Pulmonary artery (tissue), 1 donor: ENCODE measurements around a stretch of chr13.

DNA sequence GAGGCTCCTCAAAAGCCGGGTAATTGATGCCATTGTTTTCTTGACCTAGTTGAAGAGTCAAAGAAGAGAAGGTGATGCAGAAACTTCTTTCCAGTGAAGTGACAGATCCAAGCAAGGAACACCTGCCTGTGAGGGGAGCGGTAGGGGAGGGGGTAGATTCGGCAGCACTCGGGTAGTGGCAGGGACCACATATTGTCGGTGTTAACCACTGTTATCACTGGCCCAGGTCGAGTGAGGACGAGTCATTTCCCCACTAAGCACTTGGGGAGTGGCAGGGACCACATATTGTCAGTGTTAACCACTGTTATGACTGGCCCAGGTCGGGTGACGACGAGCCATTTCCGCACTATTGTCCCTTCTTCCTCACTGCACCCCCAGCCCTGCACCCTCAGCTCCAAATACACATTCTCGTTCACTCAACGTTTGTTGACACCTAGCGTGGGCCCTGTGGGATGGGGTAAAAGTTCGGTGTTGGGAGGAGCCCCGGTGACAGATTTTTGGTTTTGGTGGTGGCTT is 520 bp upstream of the CLN5 start:
- PRO-cap = no peak

- PRO-cap = no peak
These were observed 8.4 kb downstream of the FBXL3 start for GRCh38 chr13:77018512-77018988.

DNA sequence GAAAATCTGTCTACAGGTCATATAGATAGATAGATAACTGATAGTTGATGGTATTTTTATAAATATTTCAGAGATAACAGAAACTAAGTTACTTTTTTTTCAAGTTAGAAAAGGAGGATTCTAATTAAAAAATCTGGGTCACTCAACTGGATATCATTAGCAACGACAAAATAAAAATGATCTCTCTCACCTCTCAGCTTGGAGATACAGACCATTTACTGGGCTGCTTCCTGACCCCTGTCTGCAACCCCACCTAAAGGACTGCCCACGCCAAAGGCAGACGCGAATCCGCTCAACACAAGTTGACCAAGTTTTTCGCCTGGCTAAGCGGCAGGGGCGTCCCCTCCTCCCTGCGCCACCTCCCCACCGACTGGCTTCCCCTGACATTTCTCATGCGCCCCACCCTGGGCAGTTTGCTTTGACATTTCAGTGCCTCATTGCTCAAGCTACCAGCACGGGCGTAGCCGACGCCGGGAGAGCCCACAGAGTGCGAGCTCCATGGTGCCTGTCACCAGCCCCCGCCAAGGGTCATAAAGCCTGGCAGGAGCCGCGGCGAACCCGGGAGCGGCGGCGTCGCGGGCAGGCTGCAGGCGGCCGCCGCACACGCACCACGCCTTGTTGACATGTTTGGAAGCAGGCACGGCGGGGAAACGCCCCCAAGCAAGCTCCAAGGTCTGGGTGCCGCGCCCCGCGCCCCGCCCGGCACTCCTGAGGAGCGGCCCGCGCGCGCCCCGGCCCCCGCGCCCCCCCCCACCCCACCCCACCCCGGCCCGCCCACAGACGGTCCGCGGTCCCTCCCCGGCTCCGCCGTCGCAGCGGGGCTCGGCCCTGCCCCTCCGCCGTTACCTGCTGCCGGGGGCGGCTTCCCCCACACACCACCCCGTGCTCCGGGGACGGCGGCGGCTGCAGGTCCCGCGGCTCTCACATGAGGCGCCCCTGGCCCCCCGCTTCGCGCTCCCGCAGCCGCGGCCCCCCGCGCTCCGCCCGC is 684 bp downstream of the FBXL3 start:
- PRO-cap = bidirectional peak, plus-strand start at position 429 of the sequence, minus-strand start at position 357 of the sequence; bidirectional peak, plus-strand start at position 779 of the sequence, minus-strand start at position 707 of the sequence

GRCh38 chr13:77068492-77068857 is 41.5 kb upstream of the FBXL3 start:
- PRO-cap = no peak

DNA sequence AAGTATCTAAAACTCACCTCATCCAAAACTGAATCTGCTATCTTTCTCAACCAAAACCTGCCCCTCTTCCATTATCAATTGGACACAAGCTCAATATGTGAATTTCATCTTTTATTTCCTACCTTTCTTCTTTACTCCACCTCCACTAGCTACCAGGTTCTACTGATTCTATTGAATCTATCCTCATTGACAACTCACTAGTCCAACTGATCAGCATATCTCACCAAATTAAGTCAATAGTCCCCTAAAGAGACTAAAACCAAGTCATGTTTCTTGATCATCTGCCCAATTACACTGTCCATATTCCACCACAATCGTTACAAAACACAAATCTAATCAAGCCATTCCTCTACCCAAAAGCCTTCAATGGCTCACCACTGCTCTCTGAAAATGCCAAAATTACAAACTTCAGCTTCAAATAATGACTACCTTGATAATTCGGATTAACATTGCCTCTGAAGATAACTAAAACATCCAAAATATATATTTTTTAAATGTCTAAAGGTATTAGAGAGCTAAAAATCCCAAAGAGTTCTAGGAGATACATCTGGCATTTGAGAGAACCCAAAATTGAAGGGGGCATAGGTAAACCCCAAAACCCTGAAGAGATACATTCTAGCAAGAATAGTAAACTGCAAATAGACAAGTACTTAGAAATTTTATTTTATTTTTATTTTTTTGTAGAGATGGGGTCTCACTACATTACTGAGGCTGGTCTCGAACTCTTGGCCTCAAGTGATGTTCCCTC is 122.9 kb upstream of the FBXL3 start:
- PRO-cap = no peak

GRCh38 chr13:77325678-77325885 is 1.3 kb downstream of the MYCBP2 start:
- PRO-cap = no peak

DNA sequence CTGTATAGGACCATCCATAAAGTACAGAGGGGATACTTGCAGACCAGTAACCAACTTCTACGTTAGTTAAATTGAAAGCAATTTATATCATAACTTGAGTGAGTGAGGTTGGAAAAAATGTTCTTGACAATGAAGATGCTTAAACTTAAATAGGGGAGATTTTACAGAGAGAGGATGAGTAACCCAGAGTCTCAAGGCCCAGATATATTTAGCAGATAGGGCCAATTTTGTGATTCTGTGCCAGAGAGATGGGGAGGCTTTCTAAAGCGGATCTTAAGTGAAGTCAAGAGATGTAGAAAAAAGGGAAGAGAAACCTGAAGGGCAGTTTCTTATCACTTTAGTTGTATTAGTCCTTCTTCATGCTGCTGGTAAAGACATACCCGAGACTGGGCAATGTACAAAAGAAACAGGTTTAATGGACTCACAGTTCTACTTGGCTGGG is 102.3 kb upstream of the MYCBP2 start:
- PRO-cap = no peak

DNA sequence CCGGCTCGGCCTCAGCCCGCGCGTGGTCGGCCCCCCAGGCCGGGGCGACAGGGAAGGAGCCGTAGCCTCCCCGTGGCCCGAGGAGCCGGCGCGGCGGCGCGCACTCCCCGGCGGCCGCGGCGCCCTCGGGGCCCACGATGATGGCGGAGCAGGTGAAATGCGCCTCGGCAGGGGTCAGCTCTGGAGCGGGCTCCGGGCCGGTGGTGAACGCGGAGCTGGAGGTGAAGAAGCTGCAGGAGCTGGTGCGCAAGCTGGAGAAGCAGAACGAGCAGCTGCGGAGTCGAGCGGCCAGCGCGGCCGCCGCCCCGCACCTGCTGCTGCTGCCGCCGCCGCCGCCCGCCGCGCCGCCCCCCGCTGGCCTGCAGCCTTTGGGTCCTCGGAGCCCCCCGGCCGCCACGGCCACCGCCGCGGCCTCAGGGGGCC is 301 bp downstream of the SLAIN1 start:
- PRO-cap = no peak

GRCh38 chr13:77746279-77746725 is 48.8 kb downstream of the SLAIN1 start:
- PRO-cap = no peak

DNA sequence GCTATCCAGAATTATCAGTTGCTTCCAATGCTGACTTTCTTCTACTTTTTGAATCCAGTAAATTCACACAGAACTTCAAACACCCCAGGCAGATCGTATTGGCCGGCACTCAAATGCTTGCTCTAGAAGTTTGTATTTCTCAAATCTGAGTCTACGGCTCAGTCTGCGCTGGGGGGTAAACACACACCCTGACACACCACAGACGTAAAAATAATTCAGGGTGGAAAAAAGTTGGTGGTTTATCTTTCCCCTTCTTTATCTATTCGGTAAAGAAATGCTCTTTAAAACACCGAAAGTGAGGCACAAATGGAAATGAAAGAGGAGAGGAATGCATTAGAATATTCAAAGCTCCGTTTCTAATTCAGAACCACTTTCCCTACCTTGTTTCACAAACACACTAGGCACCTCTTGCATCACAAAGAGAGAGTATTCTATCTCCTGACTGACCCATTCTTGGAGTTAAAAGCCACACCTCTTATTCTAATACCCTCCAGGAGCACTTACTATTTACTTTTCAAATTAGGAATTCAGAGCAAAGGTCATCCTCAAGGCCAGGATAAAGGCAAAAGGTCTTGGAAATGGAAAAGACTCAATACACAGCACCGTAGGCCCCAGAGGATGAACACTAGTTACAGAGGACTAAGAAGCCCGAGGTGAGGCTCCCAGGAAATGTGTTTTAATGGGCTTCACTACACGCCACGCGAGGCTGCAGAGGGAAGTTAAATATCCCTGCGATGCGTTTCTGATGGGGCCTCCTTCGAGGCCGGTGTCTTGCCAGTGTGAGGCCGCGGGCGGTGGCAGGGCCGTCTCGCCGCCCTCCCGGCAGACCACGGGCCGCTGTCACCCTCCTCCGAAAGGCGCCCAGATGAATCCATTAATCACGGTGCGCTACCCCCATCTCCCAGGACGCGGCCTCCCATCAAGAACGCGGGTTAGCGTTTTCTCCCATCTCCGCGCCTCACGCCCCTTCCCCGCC is 673 bp downstream of the OBI1 start:
- PRO-cap = no peak

DNA sequence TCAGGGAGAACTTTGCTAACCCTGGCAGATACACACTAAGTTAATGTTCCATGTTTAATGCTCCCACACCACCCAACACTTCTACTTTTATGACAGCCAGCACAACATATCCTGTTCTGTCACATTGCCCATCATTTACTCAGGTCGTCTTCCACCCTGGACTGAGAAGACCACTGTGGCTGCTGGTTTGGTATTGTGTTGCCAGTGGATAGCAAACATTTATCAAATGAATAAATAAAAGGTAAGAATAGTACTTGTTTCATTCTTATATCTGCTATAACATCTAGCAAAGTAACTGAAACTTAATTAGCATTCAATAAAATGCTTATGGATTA is 164.2 kb downstream of the RBM26 start:
- PRO-cap = no peak

DNA sequence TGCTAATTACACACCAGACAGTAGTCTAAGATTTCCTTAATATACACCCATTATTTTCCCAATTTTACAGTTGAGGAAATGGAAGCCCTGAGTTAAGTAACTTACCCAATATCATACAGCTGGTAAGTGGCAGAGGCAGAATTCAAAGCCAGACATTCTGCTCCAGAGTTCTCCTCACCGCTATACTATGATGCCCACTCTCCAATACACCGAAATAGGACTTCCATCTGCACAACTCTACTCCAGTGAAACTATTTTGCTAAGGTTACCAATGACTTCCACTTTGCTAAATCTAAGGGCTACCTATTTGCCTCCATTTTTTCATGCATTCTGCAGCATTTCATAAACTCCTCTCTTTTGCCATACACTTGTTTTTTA is 2.5 kb downstream of the RBM26 start:
- PRO-cap = no peak

DNA sequence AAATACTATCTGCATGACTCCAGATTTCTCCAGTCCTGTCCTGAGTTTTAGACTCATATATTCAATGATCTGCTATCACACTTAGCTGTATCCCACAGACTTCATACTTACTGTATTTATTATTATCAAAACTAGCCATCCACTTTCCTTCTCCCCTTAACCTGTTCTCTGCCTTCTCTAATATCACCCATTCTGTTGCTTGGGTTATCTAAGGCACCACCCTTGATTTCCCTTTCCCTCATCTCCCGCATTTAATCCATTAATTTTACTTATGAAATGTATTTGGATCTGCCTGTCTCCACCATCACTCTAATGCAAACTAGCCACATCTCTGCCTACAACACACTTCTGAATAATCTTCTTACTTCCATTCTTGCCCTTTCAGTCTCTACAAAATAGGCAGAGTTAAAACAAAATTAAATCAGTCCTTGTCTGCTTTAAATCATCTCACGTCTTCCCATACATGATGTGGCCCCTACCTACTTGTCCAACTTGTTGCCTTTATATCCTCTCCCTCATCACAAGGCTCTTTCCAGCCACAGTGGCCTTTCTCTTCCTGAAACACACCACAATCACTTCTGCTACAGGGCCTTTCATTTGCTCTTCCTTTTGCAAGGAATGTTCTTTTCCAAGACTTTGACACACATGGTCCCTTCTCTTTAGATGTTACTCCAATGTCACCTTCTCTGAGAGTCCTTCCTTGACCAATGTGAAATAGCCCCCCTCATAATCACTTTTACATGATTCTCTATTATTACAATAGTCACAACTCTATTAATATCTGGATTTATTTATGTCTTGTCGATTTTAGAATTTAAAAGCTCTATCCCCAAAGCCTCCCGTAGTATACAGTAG is 1.8 kb downstream of the RBM26 start:
- PRO-cap = no peak

GRCh38 chr13:80010188-80010818 is 330.6 kb downstream of the SPRY2 start:
- PRO-cap = no peak

- PRO-cap = unidirectional peak, plus-strand start at chr13:80339708
These were observed 1.4 kb downstream of the SPRY2 start for GRCh38 chr13:80339526-80339825.

DNA sequence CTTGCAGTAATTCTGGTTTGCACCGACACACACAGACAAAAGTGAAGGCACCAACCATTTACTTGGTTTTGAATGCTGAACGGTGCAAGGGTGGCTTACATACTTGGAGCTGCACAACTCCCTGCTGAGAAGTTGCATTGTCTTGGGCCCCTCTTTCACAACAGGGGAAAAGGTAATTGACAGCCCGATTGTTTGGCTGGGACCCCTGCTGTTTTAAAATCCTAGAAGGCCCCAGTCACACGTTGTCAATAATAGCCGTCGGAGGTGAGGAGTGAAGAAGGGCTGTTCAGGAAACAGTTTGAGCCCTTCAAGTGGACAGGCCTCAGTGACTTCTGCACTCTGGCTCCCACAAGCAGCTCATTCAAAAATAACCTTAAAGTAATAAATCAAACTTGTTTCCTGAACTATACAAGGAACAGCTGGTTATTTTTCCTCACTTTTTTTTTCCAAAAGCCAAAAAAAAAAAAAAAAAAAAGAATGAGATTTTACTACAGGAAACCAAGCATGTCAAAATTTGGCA is 18.9 kb upstream of the SPRY2 start:
- PRO-cap = no peak

- PRO-cap = no peak
These were observed 103.3 kb upstream of the SPRY2 start for GRCh38 chr13:80444188-80444670.

DNA sequence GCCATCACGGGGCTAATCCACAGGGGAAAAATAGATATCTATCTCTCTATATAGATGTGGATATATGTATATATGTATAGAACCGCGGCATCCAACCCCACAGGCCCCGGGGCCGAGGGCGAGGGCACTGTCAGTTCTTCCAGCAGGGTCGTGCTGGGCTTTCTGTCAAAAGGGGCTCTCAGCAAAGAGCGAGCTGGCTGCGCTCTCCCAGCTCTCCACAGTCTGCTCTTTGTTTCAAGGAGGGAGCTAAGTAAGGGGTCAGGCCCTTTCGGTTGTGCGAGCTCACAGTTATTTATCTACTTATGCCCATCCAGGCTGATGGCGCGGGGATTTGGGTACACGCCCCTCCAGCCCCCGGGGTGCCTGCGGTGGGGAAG is 3.3 kb downstream of the SLITRK1 start:
- PRO-cap = no peak

DNA sequence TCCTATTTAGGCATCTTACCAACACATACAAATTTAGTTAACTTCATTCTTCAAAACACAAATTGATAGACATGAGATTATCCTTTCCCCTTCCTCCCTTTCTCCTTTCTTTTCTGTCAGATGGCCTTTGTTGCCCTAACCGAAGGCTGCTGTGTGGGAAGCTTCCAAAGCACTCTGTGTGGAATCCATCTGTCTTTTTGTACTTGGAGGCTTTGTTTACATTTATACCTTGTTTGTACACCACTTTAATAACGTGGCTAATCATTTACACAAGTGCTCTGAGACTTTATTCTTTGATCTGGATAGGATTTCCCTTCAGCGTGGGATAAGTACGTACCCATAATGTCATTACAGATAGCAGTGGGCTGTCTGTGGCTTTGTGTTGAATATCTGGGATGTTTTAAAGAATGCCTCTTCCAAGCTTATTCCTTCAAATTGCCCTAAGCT is 684.8 kb upstream of the SLITRK5 start:
- PRO-cap = no peak

- PRO-cap = no peak
These were observed 6.3 kb downstream of the SLITRK5 start for GRCh38 chr13:87677220-87678197.